AG04449 (cell line): ENCODE measurements around the genes ARHGAP35 and EHD2.

- RRBS, result 3% methylated on average over 31 of the region's 141 CpGs
Observed at GRCh38 chr19:46860242-46861301, at the start of gene ARHGAP35. ARHGAP35 (plus strand) TSS chr19:46860997.

GRCh38 chr19:46918592-46919251 is 57.9 kb downstream of the ARHGAP35 start:
- RRBS, result no CpG with 5 or more reads among the region's 17 CpGs

DNA sequence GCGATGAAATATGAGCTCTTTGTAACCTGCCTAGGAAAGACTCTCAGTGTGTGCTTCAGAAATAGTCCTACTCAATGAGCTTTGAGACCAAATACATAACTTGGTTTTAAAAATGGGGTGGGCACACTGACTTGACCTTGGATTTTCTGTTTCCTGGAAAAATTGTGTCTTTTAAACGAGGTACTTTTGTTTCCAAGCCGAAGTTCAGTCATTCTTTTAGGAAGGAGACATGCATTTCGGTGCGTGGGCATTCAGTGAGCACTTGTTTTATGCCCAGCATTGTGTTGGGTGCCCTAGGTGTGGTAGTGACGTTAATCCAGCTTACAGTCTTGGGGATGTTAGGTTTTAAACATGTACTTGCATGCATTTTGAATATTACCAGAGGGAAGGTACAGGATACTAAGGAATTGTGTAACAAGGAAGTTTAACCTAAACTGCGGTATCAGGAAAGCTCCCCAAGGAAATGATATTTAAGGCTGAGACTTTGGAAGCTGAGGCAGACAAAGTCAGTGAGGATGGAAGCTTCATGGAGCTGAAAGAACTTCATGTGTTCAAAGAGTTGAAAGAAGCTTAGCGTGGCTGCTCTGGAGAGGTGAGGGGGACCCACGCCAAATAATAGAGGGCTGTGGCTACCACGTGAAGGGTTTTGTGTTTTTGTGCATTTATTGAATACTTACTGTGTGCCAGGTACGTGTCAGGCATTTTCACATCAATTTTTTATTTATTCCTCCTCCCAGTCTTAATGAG is 66.3 kb downstream of the ARHGAP35 start:
- RRBS, result no CpG with 5 or more reads among the region's 11 CpGs

GRCh38 chr19:46945951-46946526 is 73.6 kb upstream of the NPAS1 start:
- RRBS, result no CpG with 5 or more reads among the region's 5 CpGs

DNA sequence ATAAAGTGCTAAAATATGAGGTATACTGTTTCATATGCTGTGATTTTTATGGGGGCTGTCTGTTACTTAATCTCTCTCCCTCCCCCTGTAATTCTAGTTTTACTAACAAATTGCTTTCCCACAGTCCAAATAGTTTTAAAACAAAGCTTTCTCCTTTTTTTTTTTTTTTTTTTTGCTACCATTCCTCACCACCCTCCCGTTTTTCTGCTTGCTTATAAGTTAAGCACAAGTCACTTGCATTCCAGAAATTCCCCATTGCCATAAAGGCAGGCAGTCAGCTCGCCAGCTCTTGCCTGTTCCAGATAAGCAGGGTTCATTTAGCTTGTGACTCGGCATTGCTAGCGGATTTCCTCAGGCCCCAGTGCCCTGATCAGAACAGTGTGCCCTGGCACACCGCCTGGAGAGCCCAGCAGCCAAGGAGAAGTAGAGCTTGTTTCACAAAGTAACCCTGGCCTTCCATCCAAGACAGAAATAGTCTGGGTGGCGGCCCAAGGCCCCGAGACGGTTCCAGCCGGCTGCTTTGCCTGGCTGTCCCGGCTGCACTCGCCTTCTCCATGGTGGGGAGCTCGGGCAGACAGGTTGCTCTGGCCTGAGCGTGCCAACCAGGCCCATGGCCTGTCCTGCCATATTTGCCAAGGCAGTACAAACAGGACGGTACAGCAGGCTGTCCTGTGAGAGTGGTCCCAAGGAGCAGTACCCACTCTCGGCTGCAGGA is 43.4 kb upstream of the NPAS1 start:
- RRBS, result no CpG with 5 or more reads among the region's 15 CpGs

- RRBS, result 49% methylated on average over 9 of the region's 53 CpGs
Observed at GRCh38 chr19:47002941-47004225, 16.3 kb upstream of the NPAS1 start.

- RRBS, result 70% methylated on average over 2 of the region's 16 CpGs
Observed at GRCh38 chr19:47094622-47095755, 18.6 kb downstream of the ZC3H4 start.

DNA sequence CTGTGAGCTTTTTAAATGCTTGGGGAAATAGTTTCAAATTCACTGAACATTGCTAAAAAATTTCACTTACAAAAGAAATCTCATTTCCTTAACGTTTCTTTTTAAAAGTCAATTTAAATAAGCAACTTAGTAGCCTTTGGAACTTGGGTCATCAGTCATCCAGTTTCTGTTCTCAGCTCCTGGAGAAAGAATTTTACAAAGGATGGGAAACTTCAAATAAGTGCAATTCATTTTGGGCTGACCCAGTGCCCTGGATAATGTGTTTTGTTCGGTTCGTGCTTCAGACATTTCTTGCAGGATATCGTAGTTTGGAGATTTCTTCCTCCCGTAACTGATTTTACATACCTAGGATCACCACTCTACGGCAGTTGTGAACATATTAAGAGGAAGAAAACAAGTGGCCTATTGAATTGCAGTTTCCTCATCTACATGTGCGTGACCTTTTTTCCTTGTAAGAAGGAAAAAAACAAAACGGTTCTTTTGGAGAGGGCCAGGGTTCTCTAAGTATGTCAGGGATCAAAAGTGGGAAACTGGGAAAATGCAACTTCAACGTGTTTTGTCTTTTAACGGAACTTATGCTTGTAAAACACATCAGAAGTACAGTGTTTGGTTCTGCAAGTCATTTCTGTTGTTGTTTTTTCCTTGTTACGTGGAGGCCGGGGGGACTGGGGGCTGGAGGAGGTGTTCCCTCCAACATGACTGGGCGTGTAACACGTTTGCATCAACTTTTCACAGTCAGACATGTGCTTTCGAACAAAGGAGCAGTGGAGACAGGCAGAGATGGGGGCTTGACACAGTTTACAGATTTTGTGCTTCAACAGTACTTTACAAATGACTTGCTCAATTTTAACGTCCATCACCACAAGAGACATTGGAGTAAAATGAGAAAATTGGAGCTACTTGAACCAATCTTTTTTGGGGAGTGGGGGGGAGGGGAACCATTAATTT is 4.0 kb downstream of the ZC3H4 start:
- RRBS, result no CpG with 5 or more reads among the region's 16 CpGs

DNA sequence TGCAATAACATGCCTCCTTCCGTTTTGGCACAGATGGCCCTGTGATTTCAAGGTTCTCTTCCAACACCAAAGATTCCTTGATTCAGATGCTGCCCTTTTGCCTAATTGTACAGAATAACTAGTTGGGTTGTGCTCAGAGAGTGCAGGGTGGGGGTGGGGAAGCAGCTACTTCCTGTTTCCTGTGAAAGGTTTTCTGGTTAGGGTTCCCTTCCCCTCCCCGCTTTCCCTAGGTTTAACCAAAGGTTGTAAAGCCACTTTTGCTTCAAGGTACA is 27.2 kb downstream of the SAE1 start:
- RRBS, result no CpG with 5 or more reads among the region's 2 CpGs

GRCh38 chr19:47258755-47259616 is 2.7 kb downstream of the CCDC9 start:
- RRBS, result no CpG with 5 or more reads among the region's 6 CpGs

DNA sequence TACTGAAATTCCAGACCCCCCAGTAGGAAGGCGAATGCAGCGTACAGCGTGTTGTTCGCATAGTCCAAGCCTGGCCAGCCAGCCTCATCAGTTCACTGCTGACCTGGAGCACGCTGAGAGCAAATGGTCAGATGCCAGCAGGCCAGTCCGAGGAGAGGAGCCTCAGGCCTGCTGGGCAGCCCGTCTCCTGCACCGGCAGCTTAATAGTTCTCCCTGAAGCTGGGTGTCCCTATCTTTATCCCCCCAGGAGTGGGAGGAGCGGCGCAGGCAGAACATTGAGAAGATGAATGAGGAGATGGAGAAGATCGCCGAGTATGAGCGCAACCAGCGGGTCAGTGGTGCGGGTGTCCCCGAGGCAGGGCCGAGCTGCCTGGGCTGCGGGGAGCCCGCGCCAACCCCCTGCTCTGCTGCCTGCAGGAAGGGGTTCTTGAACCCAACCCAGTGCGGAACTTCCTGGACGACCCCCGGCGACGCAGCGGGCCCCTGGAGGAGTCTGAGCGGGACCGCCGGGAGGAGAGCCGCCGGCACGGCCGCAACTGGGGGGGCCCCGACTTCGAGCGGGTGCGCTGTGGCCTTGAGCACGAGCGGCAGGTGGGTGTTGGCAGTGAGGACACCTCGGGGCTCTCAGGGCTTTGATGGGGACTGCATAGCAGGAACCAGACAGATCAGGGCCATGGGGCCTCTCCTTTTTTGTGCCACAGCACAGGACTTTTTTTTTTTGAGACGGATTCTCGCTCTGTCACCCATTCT is 8.2 kb downstream of the CCDC9 start:
- RRBS, result 90% methylated on average over 5 of the region's 42 CpGs

GRCh38 chr19:47317236-47317723 is 7.6 kb downstream of the C5AR1 start:
- RRBS, result no CpG with 5 or more reads among the region's 4 CpGs

- RRBS, result 29% methylated on average over 1 of the region's 32 CpGs
Observed at GRCh38 chr19:47499963-47500822, 14.7 kb downstream of the NAPA start.

GRCh38 chr19:47511581-47512126 is 3.2 kb downstream of the NAPA start:
- RRBS, result no CpG with 5 or more reads among the region's 8 CpGs

- RRBS, result no CpG with 5 or more reads among the region's 13 CpGs
Observed at GRCh38 chr19:47549266-47549854, 23.6 kb downstream of the ZNF541 start.

DNA sequence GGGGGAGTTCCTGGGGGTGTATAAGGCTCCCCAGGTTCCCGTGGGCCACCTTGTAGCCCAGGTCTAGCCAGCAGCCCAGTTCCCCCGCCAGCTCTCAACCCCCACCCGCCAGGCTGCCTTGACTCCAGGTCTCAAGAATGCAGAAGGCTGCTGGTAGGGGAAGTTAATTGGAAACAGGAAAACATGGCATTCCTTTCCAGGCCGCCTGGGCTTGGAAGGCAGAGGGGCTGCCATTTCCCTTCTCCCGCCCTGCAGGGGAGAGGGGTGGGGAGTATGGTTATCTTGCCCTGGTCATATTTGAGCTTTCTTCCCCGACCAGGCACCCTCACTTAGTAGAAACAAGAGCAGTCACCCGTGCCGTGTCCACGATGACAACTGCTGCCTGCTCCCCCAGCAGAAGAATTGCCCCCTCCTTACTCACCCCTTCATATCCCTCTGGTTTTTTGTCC is 4.3 kb downstream of the BICRA start:
- RRBS, result no CpG with 5 or more reads among the region's 9 CpGs

DNA sequence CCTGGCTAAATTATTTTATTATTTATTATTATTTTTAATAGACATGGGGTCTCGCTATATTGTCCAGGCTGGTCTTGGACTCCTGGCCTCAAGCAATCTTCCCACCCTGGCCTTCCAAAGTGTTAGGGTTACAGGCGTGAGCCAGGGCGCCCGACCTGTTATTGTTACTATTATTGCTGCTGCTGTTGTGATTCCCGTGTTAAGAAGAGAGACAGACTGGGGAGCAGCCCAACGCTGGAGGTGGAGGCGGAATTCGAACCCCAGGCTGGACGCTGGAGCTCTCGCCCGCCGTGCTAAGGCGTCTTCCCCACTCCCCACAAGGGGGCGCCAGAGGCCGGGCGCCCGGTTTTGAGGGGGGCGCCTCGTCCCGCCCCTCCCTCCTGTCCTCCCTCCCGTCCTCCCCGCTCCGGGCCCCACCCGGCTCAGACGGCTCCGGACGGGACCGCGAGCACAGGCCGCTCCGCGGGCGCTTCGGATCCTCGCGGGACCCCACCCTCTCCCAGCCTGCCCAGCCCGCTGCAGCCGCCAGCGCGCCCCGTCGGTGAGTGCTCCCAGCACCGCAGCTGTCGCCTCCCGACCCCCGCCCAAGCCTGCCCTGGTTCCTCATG is at the start of gene EHD2:
EHD2 (plus strand) TSS at position 425 of the 608 bp plus-strand sequence.
- RRBS, result 4% methylated on average over 7 of the region's 46 CpGs

- RRBS, result 84% methylated on average over 10 of the region's 51 CpGs
Observed at GRCh38 chr19:47725578-47726611, 12.7 kb downstream of the EHD2 start.

- RRBS, result no CpG with 5 or more reads among the region's 14 CpGs
Observed at GRCh38 chr19:47755570-47756033, 10.3 kb downstream of the NOP53 start.

DNA sequence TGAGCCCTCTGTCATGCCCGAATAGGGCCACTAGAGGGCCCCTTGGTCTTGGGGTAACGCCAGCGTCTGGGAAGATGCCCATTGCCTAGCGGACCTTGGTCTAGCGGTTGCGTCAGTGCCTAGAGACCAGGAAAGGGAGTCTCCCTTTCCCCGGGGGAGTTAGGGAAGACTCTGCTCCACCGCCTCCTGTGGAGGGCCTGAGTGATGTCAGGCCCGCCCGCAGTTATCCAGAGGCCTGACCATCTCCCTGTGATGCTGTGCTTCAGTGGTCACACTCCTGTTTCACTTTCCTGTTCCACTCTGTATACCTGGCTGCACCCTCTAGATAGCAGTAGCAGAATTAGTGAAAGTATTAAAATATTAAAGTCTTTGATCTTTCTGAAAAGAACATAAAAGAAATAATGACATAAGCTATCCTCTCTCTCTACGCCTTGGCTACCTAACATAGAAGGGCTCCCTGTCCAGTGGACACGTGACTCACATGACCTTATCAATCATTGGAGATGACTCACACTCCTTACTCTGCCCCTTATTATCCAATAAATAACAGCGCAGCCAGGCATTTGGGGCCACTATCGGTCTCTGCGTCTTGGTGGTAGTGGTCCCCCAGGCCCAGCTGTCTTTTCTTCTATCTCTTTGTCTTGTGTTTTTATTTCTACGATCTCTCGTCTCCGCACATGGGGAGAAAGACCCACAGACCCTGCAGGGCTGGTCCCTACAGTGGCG is 3.0 kb downstream of the PLA2G4C start:
- RRBS, result no CpG with 5 or more reads among the region's 19 CpGs